GM12878 (cell line): ENCODE results near the gene AAAS.

DNA sequence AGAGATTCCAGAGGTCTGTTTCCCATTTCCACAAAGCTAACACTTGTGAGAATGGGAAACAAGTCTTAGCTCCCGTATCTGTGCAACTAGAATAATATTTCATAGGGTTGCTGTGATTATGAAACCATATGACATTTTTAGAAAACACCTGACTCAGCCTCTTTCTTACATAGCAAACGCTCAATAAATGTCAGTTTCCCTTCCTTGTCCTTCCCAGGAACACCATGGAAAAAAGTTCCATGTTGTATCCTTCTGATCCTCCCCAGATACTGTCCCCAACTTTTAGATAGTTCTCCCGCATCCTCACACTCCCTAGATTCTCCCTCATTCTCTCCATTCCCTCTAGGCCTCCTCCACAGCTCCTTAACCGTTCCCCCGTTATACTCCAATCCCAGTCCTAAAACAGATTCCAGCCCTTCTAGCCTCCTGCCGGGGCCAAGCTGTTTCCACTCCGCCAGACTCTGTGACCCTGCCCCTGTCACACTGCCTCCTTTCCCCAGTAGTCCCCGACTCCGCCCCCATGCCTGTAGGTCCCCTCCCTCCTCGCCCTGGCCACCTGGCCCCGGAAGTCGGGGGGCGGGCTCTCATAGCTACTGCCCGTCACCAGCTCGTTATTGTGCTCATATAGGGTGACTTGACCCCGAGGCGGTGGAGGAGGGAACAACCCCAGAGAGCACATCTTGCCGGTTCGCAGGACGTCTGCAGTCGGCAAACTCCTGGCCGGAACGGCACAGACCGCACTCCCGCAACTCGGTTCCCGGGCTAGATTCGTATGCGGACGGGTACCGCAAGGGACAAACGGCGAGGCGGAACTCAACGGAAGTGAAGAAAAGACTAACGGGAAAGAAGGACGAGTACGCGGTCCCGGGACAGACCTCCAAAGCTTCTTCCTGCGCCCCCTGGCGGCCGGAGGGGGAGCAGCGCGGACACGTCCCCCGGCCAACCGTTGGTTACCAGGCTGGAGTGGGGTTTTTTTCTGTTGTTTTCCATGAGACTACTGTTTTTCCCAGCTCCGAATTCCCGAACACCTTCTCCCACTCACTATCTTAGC, at the start of gene AAAS:
Gene AAAS, minus strand, starts transcription at position 824 of the 1,051 bp plus-strand sequence.
- RAMPAGE, long total RNA: start-site peak on the minus strand centred at position 479 of the sequence, 46 bp wide, 85 and 92 reads in 2 replicates; start-site peak on the minus strand centred at position 790 of the sequence, 43 bp wide, 486 and 355 reads in 2 replicates
- RRBS, 2 experiments: 0 to 2% methylated on average over 3 to 22 of the region's 50 CpGs
CAGE:
- cytosol, long polyA minus RNA: start-site peak on the minus strand centred at position 772 of the sequence, 14 bp wide, 52 reads
- cytosol, long polyA plus RNA: start-site peak on the minus strand centred at position 472 of the sequence, 114 bp wide, 164 and 190 reads in 2 replicates; start-site peak on the minus strand centred at position 786 of the sequence, 47 bp wide, 471 and 410 reads in 2 replicates
- long polyA plus RNA: start-site peak on the minus strand centred at position 414 of the sequence, 7 bp wide, 25 and 25 reads in 2 replicates; start-site peak on the minus strand centred at position 489 of the sequence, 40 bp wide, 89 and 96 reads in 2 replicates; start-site peak on the minus strand centred at position 787 of the sequence, 48 bp wide, 407 and 471 reads in 2 replicates
- nucleolus, long total RNA: start-site peak on the minus strand centred at position 498 of the sequence, 56 bp wide, 151 reads; start-site peak on the minus strand centred at position 789 of the sequence, 39 bp wide, 74 reads
- nucleus, long polyA plus RNA: start-site peak on the minus strand centred at position 446 of the sequence, 195 bp wide, 1,002 and 714 reads in 2 replicates; start-site peak on the minus strand centred at position 787 of the sequence, 48 bp wide, 276 and 398 reads in 2 replicates
- nucleus, long total RNA: start-site peak on the minus strand centred at position 499 of the sequence, 56 bp wide, 45 reads

- RAMPAGE, long total RNA: no peak
- RRBS, 2 experiments: 2% methylated on average over 41 to 43 of the region's 70 CpGs
CAGE:
- cytosol, long polyA minus RNA: no peak
- cytosol, long polyA plus RNA: no peak
- long polyA plus RNA: no peak
- nucleolus, long total RNA: no peak
- nucleus, long polyA plus RNA: no peak
- nucleus, long total RNA: no peak
These were observed 8.7 kb upstream of the SP7 start for GRCh38 chr12:53344546-53345576.

GRCh38 chr12:53425444-53426067, 1.9 kb downstream of the AMHR2 start:
- RAMPAGE, long total RNA: no peak
- RRBS, 2 experiments: no CpG with 5 or more reads among the region's 12 CpGs
CAGE:
- cytosol, long polyA minus RNA: no peak
- cytosol, long polyA plus RNA: no peak
- long polyA plus RNA: no peak
- nucleolus, long total RNA: no peak
- nucleus, long polyA plus RNA: no peak
- nucleus, long total RNA: no peak

- RAMPAGE, long total RNA: no peak
- RRBS, 2 experiments: no CpG with 5 or more reads among the region's 3 CpGs
CAGE:
- cytosol, long polyA minus RNA: no peak
- cytosol, long polyA plus RNA: no peak
- long polyA plus RNA: no peak
- nucleolus, long total RNA: no peak
- nucleus, long polyA plus RNA: no peak
- nucleus, long total RNA: no peak
These were observed 383 bp upstream of the PCBP2 start for GRCh38 chr12:53451568-53451869.

DNA sequence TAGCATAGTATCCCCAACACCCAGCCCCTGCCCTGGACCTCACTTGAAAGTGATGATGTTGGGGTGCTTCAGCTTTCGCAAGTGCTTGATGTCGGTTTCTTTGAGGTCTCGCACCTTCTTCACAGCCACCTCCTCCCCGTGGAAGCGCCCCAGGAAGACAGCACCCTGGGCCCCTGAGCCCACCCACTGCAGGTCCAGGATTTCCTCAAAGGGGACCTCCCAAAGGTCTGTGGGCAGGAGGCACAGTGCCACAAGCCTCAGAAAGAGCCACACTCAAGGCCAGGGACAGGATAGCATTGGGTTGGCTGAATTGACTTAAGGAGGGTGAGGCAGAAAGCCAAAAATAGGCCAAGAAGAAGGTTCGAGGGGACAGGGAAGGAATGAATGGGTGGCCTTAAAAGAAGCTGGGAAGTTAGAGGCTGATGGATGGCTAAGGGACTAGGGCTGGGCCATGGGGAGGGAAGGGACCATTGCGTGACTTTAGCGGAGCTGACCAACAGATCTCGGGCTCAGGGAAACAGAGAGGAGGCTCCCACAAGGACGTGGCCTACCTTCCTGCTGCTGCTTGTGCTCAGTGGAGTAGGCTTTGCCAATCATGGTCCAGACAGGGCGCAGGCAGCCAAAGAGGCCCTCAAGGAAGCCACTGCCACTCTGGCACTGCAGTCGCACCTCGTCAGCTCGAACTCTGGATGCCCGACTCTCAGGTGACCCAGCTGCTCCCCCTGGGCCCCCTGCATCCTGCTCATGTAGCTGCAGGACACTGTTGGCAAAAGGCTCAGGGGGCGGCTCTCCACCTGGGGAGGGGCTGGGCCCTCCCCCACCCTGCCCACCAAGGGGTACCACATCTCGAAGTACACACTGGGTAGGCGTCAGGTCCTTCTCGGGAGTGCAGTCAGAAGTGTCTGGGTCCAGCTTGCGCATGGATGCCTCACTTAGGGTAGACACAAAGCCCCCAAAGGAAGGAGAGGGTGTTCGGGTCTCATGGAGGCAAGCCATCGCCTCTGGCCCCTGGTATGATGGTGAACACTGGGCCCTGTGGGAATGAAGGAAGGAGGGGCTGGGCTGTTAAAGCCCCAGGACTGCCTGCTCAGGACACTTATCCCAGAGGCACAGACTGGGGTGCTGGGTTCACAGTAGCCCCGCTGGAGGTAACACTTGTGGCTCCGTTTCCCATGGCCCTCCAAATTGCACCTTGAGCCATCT, 12.5 kb downstream of the MAP3K12 start:
- RAMPAGE, long total RNA: no peak
- RRBS, 2 experiments: no CpG with 5 or more reads among the region's 24 CpGs
CAGE:
- cytosol, long polyA minus RNA: no peak
- cytosol, long polyA plus RNA: no peak
- long polyA plus RNA: no peak
- nucleolus, long total RNA: no peak
- nucleus, long polyA plus RNA: no peak
- nucleus, long total RNA: no peak

DNA sequence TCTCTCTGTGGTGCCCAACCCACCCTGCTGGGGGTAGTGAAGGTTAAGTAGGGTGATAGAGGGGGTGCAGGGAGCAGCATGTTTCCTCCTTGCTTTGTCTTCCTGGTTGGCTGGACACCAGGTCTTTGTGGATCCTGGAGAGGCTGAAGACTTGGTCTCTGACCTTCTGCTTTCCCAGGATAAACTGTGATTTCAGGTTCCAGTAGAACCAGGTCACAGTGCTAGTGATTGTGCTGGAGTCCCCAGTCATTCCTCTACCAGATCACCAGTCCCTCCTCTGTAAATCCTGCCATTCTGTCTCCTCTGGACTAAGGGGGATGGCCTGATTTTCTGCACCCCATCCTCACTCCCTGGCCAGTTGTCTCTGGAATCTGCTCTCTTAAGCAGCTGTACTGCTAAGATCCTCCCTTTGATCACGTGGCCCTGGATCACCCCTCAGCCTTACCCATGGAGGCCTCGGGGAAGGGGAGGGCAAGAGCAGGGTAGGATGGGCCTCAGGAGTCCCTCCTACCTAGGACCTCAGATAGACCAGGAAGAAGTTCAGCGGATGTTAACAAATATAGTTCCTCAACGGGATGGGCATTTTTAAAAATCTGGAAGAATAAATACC, 3.1 kb downstream of the MAP3K12 start:
- RAMPAGE, long total RNA: no peak
- RRBS, 2 experiments: no CpG with 5 or more reads among the region's 4 CpGs
CAGE:
- cytosol, long polyA minus RNA: no peak
- cytosol, long polyA plus RNA: no peak
- long polyA plus RNA: no peak
- nucleolus, long total RNA: start-site peak on the plus strand centred at position 527 of the sequence, 10 bp wide, 13 reads
- nucleus, long polyA plus RNA: no peak
- nucleus, long total RNA: no peak

DNA sequence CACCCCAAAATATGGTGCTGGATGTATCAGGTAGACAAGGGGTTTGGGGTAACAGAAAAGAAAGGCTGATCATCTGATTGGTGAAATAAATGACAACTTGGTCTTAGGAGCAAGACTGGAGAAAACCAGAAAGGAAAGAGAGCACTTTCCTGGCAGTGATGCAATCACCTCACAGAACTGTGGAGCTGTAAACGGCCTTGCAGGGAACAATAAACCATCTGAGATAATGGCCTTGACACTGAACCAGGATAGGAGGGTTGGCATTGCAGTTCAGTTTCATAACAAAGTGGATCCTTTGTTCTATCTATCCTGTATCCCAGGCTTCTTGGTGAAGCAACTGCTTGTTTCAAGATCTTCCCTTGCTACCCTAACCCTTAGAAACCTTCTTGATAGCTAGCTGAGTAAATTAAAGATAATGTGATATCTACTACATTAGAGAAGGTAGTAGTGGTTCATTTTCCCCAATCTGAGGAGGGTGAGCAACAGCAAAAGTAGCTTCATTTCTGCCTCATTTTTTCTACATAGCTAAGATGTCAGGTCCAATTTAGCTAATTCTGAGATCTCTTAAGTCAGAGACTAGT, 31.2 kb upstream of the NPFF start:
- RAMPAGE, long total RNA: no peak
- RRBS, 2 experiments: no CpG with 5 or more reads among the region's 1 CpG
CAGE:
- cytosol, long polyA minus RNA: no peak
- cytosol, long polyA plus RNA: no peak
- long polyA plus RNA: no peak
- nucleolus, long total RNA: no peak
- nucleus, long polyA plus RNA: no peak
- nucleus, long total RNA: no peak

GRCh38 chr12:53590380-53590998, 35.7 kb downstream of the ATF7 start:
- RAMPAGE, long total RNA: no peak
- RRBS, 2 experiments: no CpG with 5 or more reads among the region's 3 CpGs
CAGE:
- cytosol, long polyA minus RNA: no peak
- cytosol, long polyA plus RNA: no peak
- long polyA plus RNA: no peak
- nucleolus, long total RNA: no peak
- nucleus, long polyA plus RNA: no peak
- nucleus, long total RNA: no peak

DNA sequence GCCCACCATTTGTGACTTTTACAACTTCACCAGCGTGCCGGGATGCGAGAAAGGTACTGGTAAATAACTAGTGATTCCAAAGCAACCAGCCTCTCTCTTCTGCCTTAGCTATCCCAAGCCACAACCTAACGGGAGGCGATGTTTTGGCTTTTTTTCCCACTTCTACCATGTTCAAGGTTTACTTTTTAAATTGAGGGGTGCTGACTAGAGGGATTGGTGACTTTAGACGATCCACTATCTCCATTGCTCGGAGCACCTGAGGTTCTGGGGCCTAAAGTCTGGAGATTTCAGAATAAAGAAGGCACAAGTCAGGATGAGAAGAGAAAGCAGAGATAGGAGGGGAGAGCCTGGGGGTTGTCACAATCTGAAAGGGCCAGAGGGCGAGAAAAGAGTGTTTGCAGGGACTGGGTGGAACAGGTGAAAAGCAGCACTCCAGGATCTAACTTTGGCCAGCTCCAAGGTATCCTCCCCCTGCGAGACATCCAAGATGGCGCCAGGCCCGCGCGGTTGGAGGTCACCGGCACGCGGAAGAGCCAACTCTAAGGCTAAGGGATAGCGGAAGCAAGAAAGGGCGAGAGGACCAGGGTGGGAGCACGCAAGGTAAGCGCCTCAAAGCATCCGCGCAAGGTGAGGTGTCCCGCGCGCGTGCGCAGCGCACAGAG, 384 bp downstream of the ATP5MC2 start:
- RAMPAGE, long total RNA: no peak
- RRBS, 2 experiments: 0% methylated on average over 1 of the region's 28 CpGs; no CpG with 5 or more reads in 1 of the 2 experiments
CAGE:
- cytosol, long polyA minus RNA: no peak
- cytosol, long polyA plus RNA: no peak
- long polyA plus RNA: no peak
- nucleolus, long total RNA: no peak
- nucleus, long polyA plus RNA: no peak
- nucleus, long total RNA: no peak

GRCh38 chr12:53677074-53678249, 1.6 kb upstream of the ATP5MC2 start:
- RAMPAGE, long total RNA: no peak
- RRBS, 2 experiments: 5 to 7% methylated on average over 16 of the region's 51 CpGs
CAGE:
- cytosol, long polyA minus RNA: no peak
- cytosol, long polyA plus RNA: no peak
- long polyA plus RNA: no peak
- nucleolus, long total RNA: no peak
- nucleus, long polyA plus RNA: no peak
- nucleus, long total RNA: no peak

DNA sequence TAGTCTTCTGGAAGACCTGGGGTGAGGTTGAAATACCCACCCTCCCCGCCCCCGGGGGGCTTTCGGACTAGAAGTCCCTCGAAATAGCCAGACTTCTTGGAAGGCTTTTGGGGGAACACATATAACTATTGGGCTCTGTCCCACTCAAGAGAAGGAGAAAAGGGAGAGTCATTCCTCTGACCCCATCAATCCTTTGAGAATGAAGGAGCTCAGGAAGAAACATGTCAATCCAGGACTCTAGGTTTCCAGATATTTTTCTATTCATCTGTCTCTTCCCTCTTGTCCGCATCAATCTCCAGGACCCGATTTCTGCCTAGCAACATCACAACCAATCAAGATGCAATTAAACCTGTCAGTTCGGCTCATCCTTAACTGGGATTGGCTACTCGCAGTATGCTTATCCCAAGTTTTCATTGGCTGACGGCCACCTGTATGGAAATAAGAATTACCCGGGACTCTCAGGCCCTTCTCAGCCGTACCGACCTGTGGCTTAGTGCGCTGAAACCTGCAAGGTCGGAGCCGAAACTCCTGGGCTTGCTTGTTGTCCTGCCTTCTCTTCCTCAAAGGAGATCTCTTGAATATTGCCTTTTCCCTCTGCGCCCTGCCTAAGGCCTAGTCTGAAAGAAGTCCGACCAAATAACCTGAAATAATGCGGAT, 20.3 kb upstream of the ATP5MC2 start:
- RAMPAGE, long total RNA: no peak
- RRBS, 2 experiments: no CpG with 5 or more reads among the region's 18 CpGs
CAGE:
- cytosol, long polyA minus RNA: no peak
- cytosol, long polyA plus RNA: no peak
- long polyA plus RNA: no peak
- nucleolus, long total RNA: no peak
- nucleus, long polyA plus RNA: no peak
- nucleus, long total RNA: no peak

GRCh38 chr12:53967220-53967499, 5.8 kb upstream of the HOXC11 start:
- RAMPAGE, long total RNA: no peak
- RRBS, 2 experiments: no CpG with 5 or more reads among the region's 3 CpGs
CAGE:
- cytosol, long polyA minus RNA: no peak
- cytosol, long polyA plus RNA: no peak
- long polyA plus RNA: no peak
- nucleolus, long total RNA: no peak
- nucleus, long polyA plus RNA: no peak
- nucleus, long total RNA: no peak

- RAMPAGE, long total RNA: no peak
- RRBS, 2 experiments: 24 to 39% methylated on average over 3 to 9 of the region's 17 CpGs
CAGE:
- cytosol, long polyA minus RNA: no peak
- cytosol, long polyA plus RNA: no peak
- long polyA plus RNA: no peak
- nucleolus, long total RNA: no peak
- nucleus, long polyA plus RNA: no peak
- nucleus, long total RNA: no peak
These were observed 2.2 kb downstream of the HOXC11 start for GRCh38 chr12:53975156-53975497.

GRCh38 chr12:53984658-53984928, 353 bp upstream of the HOXC10 start:
- RAMPAGE, long total RNA: no peak
- RRBS, 2 experiments: under 1 to 10% methylated on average over 2 to 3 of the region's 11 CpGs
CAGE:
- cytosol, long polyA minus RNA: no peak
- cytosol, long polyA plus RNA: no peak
- long polyA plus RNA: no peak
- nucleolus, long total RNA: no peak
- nucleus, long polyA plus RNA: no peak
- nucleus, long total RNA: no peak

DNA sequence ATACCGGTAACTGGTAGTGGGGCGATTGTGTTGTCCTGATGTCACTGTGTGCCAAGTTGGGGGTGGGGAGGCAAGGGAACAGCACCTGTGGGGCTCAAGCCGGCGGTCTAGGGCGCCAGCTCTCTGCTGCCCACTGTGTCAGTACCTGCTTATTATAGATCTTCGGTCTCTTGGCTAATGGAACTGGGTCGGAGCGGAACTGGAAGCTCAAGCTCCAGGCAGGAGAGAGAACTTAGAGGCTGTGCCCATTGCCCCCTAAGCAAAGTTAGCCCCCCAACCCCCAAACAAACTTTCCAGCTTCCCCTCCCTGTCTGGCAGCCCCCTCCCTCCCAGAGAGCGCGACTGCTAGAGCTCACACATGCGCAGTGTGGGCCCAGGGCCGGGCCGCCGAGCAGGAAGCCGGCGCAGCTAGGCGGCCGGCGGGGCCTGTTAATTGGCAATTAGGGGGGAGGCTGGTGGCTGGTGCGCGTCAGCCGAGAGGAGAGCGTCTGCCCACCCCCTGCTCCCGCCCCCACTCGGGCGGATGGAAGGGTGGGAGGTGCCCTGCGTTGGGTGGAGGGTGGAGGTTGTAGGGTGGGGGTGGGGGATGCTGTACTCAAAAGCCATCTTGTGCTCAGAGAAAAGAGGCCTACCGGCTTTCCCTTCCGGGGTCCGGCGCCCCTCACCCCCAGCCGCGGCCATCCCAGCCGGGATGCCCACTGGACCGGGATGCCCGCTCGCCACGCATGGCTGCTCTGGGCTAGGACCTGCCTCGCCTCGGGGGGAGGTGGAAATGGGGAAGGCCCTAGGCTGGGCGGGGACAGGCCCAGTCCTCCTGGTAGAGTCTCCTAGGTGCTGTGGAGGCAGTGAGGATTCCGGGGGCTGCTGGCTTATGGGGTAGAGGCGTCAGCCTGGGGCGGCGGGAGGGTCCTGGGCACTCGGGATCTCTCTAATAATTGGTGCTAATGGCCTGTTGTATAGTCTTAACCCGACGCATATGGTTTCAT, 9.1 kb downstream of the HOXC8 start:
- RAMPAGE, long total RNA: no peak
- RRBS, 2 experiments: 0 to under 1% methylated on average over 7 of the region's 48 CpGs
CAGE:
- cytosol, long polyA minus RNA: no peak
- cytosol, long polyA plus RNA: no peak
- long polyA plus RNA: no peak
- nucleolus, long total RNA: no peak
- nucleus, long polyA plus RNA: no peak
- nucleus, long total RNA: no peak

GRCh38 chr12:54019517-54020318, 8.5 kb upstream of the HOXC6 start:
- RAMPAGE, long total RNA: no peak
- RRBS, 2 experiments: no CpG with 5 or more reads among the region's 19 CpGs
CAGE:
- cytosol, long polyA minus RNA: no peak
- cytosol, long polyA plus RNA: no peak
- long polyA plus RNA: no peak
- nucleolus, long total RNA: no peak
- nucleus, long polyA plus RNA: no peak
- nucleus, long total RNA: no peak

DNA sequence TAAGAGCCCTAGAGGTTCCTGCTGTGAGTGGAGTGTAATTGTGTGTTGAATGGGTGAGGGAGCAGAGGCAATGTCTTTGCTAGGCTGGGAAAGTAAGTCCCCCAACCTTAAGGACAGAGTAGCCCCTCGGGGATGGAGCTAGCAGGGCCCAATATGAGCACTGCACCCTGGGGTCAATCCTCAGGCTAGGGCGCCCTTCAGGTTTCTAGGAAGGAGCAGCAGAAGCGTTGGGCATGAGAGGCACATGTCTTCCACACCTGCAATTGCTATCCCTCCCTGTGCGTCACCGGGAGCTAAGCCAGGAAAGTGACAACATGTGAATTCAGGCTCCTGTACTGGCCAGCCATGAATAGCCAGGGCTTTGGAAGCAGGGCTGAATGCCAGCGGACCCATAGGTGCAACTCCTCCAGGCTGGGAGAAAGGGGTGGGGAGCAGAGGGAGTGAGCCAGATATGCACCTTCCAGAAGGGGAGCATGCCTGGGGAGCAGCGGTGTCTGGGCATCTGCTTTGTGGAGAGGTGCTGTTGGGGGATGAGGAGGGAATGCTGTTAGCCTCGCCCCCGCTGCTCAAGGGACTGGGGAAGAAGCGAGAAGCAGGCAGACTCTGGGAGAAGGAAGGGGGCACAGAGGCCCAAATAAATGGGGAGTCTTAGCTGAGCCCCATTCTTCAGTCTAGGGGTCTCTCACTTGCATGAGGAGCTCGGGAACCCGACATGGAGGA, 6.1 kb downstream of the HOXC5 start:
- RAMPAGE, long total RNA: no peak
- RRBS, 2 experiments: no CpG with 5 or more reads among the region's 12 CpGs
CAGE:
- cytosol, long polyA minus RNA: no peak
- cytosol, long polyA plus RNA: no peak
- long polyA plus RNA: no peak
- nucleolus, long total RNA: no peak
- nucleus, long polyA plus RNA: no peak
- nucleus, long total RNA: no peak

DNA sequence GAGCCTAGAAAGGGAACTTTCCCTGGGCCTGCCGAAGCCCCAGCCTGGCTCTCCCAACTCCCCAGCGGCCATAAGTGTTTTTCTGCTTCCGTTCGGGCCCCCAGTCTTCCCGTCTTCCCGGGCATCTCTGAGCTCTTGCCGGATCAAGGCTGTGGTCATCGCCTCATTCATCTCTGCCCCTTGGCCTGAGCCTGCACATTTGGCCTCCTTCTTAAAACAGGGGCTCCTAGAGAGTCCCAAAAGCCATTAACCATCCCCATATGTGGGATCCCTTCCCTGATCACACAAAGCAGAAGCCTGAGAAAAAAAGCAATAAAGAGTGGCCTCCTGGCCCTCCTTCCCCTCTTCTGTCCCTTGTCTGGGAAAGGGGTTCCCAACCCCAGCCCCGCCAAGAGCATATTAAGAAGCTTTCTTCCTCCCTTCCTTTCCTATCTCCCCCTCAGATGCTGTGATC, 26.8 kb downstream of the HOXC4 start:
- RAMPAGE, long total RNA: no peak
- RRBS, 2 experiments: no CpG with 5 or more reads among the region's 9 CpGs
CAGE:
- cytosol, long polyA minus RNA: no peak
- cytosol, long polyA plus RNA: no peak
- long polyA plus RNA: no peak
- nucleolus, long total RNA: no peak
- nucleus, long polyA plus RNA: no peak
- nucleus, long total RNA: no peak

DNA sequence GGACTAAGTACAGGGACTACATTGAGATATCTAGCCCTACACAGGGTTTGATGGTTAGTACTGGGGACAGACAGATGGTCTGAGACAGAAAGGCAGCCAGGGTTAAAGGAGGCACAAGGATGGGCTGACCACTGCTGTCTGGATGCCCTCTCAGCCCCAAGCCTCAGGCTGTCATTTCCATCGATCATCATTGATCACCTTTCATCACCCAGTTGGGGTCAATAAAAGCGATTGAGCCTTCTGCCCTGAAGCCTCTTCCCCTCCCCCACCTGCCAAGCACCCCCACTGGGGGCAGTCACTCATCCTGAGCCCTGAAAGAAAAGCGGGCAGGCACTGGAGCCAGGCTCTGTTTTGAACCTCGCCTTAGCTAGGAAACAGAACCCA, 5.9 kb downstream of the SMUG1 start:
- RAMPAGE, long total RNA: no peak
- RRBS, 2 experiments: no CpG with 5 or more reads among the region's 4 CpGs
CAGE:
- cytosol, long polyA minus RNA: no peak
- cytosol, long polyA plus RNA: no peak
- long polyA plus RNA: no peak
- nucleolus, long total RNA: no peak
- nucleus, long polyA plus RNA: no peak
- nucleus, long total RNA: no peak

GRCh38 chr12:54280398-54280649, 202 bp upstream of the HNRNPA1 start:
- RAMPAGE, long total RNA: no peak
- RRBS, 2 experiments: no CpG with 5 or more reads among the region's 11 CpGs
CAGE:
- cytosol, long polyA minus RNA: no peak
- cytosol, long polyA plus RNA: no peak
- long polyA plus RNA: no peak
- nucleolus, long total RNA: no peak
- nucleus, long polyA plus RNA: no peak
- nucleus, long total RNA: no peak